PFSK-1 (cell line): ENCODE measurements around the gene C9orf24.

- RRBS, result no CpG with 5 or more reads among the region's 4 CpGs
Observed at GRCh38 chr9:33392541-33392889, 9.9 kb downstream of the AQP7 start.

GRCh38 chr9:33415444-33416069 is 13.2 kb upstream of the AQP7 start:
- RRBS, result no CpG with 5 or more reads among the region's 9 CpGs

- RRBS, result no CpG with 5 or more reads among the region's 21 CpGs
Observed at GRCh38 chr9:33442742-33443621, 4.4 kb downstream of the AQP3 start.

DNA sequence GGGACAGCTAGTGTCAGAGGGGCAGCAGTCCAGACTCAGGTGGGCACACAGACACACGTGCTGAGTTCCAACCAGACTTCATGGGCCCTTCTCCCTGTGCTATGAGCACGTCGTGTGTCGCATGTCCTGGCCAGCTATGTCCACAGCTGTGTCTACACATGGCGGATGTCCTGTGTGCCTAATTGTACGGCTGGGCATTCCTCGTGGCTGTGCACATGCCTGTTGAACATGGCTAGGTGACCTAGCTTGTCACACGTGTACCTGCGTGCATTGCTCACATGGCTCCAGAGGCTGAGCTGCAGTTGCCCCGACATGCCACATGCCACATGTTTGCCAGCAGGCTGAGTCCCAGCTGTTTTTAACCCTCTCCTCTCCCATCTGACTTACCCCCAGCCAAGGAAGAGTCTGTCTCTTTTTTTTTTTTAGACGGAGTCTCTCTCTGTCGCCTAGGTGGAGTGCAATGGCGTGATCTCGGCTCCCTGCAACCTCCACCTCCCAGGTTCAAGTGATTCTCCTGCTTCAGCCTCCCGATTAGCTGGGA is 797 bp upstream of the AQP3 start:
- RRBS, result no CpG with 5 or more reads among the region's 15 CpGs

- RRBS, result no CpG with 5 or more reads among the region's 8 CpGs
Observed at GRCh38 chr9:33620810-33621453, 96.9 kb downstream of the ANKRD18B start.

- RRBS, result no CpG with 5 or more reads among the region's 28 CpGs
Observed at GRCh38 chr9:33748689-33749570, 46.4 kb upstream of the PRSS3 start.

- RRBS, result no CpG with 5 or more reads among the region's 5 CpGs
Observed at GRCh38 chr9:33814064-33814583, 2.8 kb upstream of the UBE2R2 start.

DNA sequence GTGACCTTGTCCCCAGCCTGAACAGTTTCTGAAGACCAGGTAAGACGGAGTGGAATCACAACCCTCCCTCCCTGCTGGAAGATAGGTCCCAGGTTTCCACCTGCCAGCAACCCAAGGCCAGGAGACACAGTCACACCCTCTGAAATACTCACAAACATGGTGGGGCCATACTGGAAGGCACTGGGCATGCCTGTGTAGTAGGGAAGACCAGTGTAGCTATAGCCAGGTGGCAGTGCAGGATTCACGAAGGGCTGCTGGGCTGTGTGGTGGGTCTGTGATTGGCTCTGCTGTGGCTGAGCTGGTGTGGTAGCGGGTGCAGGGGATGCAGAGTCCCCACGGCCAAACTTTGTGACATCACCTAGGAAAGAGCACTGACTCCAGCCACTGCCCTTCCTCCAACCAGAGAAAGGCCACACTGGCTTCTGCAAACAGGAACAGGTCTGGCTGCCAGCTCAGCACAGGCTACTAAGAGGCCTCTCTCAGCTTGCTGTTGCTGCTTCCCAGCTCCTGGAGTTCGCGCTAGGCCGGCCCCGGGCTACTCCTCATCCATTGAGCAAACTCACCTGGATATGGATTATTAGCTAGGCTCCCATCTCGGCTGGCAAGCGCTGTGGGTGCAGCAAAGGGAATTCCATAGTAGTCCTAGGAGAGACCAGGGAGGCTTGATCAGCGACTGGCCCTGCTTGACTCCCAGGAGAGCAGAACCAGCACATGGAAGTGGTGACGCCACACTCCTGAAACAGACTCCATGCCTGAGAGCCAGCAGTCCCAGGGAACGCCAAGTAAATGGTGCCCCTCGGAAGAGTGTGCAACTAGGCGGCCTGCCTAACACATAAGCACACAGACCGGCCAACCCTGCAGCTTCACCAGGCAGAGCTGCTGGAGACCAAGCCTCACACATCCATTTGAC is 106.9 kb downstream of the UBE2R2 start:
- RRBS, result no CpG with 5 or more reads among the region's 16 CpGs

- RRBS, result no CpG with 5 or more reads among the region's 2 CpGs
Observed at GRCh38 chr9:33963545-33964070, 85.1 kb downstream of the UBAP2 start.

GRCh38 chr9:34197749-34198898 is 19.3 kb downstream of the UBAP1 start:
- RRBS, result no CpG with 5 or more reads among the region's 7 CpGs

GRCh38 chr9:34334080-34334867 is 4.9 kb downstream of the NUDT2 start:
- RRBS, result no CpG with 5 or more reads among the region's 3 CpGs

- RRBS, result no CpG with 5 or more reads among the region's 2 CpGs
Observed at GRCh38 chr9:34397522-34398015, at the start of gene C9orf24. TSS of gene C9orf24 (minus strand) at chr9:34397810.

DNA sequence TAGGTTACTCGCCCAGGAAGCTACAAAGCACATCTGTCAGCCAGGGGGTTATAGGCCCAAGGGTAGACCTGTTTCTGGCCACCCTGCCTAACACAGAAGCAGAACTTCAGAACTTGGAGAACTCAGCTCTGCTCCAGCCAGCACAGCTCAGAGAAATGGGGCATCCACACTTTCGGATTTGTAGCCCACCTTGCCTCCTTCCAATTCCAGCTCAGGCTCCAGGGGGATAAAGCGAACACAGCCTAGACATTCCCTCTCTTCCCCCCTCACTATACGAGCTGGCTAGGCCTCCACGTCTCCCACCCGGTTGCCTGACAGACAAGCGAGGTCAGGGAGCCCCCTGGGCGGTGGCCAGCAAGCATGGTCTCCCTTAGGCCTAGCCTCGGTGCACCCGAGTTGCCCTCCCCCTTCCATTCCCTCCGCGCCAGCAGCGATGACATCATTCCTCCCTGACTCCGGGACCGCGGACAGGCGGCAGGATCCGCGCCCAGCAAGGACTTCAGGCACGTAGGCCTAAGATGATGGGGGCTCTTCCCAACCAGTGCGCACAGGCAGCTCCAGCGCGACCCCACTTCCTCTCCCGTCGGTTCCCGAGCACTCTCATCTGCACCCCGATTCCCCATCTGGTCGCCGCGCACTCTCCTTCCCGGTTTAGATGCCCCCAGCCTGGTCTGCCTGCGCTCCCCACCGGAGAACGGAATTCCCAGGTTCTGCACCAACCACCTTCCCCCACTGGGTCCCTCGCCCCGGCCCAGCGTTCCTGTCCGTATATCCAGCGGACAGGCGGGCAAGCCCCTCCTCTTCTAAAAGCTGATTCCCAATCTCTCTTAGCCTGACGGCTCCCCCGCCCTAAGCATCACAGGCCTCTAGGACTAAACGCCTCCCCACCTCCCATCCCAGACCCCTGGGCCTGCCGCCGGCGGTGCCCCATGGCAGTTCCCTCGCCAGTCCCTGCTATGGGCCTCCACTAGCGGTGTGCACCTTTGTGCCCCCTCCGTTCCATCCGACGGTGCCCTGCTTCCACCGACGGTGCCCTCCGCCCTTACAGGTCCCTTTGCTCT is 1.1 kb downstream of the FAM219A start:
- RRBS, result 52% methylated on average over 4 of the region's 54 CpGs

DNA sequence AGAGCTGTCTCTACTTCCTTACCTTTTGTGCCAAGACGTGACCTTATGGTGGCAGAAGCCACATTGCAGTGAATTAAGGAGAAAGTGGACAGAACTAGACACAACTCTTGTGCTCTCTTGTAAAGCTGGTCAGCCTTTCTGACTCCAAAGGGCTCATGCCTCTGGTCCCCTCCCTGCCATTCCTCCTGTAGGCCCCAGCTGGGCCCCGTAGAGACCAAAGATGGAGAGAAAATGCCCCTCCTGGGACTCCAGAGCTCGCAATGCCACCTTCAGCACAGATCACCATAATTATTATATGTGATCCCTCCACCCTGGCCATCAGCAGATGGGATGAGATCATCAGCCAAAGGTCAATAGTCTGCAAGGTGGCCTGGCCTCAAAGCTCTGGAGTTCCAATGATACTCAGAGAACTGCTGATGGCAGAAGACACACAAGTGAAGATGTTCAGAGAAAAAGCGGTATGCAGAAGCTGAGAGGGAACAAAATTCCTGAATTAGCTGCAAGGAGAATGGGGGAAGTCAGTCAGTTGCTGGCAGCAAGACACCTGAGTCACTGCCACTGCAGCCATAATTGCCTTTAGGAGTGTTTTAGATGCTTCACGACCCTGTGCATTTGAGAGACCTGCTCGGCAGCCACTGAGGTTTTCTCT is 5.0 kb downstream of the RPP25L start:
- RRBS, result no CpG with 5 or more reads among the region's 6 CpGs

DNA sequence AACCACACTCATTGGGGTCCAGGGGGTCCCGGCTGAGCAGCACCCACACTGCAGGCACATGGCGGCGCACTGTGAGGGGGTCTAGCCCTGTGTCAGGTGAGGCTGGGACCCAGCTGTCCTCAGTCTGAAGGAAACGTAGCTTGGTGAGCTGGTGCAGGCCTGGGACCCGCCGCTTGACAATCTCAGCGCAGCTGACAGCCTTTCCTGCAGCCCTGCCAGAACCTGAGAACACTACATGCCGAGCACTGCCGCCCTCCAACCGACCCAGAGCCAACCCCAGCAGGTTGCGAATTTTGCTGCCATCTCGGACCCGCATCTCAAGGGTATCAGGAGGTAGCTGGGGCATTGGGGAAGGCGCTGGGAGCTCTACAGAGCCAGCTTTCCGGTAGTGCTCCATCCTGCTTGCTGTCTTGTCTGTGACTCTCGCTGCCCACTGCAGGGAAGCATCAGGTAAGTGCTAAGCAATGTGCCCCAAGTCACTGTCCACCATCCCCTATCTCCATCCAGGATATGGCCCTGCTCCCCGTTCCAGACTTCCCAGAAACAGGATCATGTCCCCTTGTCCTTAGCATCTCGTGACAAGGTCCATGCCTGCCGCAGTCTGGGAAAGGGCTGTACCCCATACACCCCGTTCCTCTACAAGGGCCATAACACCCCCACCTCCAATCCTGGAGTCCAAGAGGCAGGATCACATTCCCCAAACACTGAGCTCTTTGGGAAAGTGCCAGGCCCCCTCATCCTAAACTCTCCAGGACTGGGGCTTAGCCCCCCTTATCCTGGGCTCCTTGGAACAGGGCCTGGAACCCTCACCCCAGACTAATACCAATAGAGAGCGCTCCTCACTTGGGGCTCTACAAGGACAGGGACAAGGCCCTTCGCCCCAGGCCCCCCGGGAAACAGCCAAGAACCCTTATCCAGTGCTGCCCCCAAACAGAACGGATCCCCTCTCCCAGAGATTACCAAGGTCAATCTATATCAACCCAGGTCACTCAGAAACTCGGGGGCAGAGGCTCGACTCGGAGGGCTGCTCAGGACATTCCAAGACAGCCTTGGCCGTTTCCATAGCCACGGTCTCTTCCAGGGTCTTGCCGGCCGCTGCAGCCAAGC is 644 bp downstream of the RPP25L start:
- RRBS, result 1% methylated on average over 2 of the region's 31 CpGs

DNA sequence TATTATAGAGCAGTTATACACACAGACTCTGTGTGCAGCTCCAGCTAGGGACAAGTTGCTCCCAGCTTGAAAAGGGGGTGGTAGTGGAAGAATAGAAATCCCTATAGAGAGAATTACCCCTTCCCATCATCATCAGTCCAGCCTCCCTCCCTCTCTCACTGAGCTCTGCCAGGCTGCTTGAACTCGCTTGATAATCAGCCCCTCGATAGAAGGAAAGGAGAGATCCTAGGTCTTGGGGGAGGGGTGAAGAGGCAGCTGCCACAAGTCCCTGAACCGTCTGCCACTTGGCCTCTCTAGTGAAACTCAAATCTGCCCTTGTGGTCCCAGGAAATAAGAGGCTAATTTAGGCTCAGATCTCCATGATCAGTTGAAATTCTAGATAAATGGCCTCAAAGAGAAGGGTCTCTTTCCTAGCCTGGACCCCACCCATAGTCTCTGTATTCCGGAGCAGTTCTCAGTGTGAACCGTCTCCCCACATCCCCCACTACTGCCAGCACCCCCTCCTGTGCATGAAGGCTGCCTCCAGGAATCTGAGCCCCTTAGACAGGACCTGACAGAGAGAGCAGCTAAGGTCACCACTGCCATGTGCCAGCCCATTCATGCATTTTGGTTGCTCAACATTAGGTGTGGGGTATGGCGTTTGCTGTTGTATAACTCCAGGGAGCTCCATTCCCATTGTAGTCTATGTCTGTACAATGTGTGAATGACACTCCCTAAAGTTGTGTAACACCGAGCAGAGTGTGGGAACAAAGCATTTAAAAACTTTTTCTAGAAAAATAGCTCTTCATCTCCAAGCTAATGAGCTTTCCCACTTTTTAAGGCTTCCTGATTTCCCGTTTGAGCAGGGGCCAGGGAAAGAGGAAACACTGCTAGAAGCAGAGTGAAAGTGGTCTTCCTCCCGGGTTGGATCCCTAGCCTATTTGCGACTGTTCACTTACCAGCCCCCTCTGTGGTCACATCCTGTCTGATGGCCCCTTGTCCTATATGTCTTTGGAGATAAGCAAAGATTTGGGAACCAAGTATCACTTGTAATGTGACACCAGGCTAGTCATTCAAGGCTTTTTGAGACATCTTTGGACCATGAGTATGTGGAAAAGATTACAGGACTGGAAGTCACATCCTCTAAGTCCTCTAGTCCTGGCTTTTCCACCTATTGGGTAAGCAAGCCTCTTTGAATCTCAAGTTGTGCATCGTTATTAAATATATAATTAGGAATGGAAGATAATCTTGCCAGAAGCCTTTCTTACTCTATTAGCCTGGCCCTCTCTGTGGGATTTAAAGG is 5.8 kb downstream of the DNAJB5 start:
- RRBS, result no CpG with 5 or more reads among the region's 11 CpGs

DNA sequence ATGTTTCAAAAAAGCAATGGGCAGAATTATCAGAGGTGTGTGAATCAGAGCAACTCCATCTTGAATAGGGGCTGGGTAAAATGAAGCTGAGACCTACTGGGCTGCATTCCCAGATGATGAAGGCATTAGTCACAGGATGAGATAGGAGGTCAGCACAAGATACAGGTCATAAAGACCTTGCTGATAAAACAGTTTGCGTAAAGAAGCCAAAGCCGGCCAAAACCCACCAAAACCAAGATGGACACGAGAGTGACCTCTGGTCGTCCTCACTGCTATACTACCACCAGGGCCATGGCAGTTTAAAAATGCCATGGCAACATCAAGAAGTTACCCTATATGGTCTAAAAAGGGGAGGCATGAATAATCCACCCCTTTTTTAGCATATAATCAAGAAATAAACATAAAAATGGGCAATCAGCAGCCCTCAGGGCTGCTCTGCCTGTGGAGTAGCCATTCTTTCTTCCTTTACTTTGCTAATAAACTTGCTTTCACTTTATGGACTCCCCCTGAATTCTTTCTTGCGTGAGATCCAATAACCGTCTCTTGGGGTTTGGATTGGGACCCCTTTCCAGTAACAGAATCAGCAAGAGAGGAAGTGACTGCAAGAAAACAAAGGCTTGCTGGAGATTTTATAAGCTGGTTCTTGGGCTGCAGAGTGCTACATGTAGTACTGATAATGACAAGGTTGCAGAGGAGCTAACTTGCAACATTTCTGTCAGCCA is 15.7 kb upstream of the C9orf131 start:
- RRBS, result no CpG with 5 or more reads among the region's 6 CpGs

DNA sequence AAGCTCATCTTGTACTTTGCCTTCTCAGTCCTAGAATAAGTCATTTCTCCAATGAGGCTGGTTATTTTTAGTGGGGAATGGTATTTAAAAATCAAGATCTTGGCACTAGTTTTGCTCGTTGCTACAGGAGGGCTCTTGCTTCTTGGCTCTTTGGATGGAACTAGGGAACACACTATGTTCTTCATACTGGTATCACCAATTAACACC is 108.2 kb downstream of the UNC13B start:
- RRBS, result no CpG with 5 or more reads among the region's 1 CpG

- RRBS, result no CpG with 5 or more reads among the region's 2 CpGs
Observed at GRCh38 chr9:35300368-35300801, 138.6 kb downstream of the UNC13B start.

GRCh38 chr9:35406284-35407040 is 83.4 kb upstream of the RUSC2 start:
- RRBS, result 96% methylated on average over 8 of the region's 28 CpGs